Smooth muscle cell (in vitro differentiated cells): ENCODE data around the gene PRSS35.

DNA sequence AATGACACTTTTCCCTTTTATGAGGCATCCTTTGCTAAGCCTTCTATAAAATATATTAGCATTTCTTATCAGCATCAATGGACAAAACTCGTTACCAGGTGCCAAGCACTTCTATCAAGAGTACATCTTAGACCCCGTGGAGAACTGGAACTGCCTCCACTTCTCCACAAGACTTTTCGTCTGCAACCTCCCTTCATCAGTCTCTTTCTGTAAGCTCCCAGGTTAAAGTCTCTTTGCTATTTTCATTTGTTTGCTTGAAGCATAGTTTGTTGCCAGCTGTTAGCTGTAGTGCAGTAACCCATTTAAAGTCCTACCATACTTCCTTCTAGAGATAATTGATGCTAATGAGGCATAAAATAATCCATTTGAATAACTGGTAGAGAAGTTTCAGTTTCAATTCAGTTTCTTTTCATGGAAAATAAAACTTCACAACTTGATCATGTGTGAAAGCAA lies 68.3 kb upstream of the TENT5A start:
- RAMPAGE, long total RNA, result no peak

- RAMPAGE, long total RNA, result no peak
These were observed 139.5 kb upstream of the TENT5A start for GRCh38 chr6:81891903-81892362.

DNA sequence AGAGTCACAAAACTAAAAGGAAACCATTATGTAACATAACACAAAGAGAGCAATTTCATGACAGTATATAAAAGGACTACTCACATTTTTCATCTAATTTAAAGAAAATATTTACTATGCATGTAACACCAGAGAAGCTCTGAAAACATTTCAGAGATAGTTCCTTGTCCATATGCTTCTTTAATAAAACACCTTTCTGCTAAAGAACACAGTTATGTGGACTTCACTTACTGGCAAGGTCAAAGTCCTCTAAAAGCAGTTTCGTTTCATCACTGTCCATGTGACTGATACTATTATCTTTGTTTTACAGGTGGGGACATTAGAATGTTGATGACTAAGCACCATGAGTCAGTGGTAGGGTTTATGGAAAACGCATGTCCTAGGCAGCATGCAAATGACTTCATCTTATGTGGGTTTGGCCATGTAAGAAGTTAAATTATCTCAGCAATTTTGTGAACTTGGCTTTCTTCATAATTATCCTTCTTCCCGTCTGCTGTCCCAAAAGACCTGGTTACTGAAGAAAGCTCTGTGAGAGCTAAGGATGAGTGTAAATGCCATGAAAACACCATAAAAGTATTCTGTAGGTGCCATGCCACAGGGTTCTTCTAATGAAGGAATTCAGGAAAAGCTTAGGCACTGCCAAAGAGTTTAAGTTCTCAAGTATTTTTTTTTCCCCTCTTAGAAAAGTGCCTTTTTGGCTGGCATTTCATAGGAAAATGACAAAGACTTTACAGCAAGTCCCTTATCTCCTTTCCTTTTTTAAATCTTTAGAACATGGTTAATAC lies 185.9 kb upstream of the TENT5A start:
- RAMPAGE, long total RNA, result start-site peak on the plus strand centred at position 480 of the sequence, 39 bp wide, 14 and 23 reads in 2 replicates

DNA sequence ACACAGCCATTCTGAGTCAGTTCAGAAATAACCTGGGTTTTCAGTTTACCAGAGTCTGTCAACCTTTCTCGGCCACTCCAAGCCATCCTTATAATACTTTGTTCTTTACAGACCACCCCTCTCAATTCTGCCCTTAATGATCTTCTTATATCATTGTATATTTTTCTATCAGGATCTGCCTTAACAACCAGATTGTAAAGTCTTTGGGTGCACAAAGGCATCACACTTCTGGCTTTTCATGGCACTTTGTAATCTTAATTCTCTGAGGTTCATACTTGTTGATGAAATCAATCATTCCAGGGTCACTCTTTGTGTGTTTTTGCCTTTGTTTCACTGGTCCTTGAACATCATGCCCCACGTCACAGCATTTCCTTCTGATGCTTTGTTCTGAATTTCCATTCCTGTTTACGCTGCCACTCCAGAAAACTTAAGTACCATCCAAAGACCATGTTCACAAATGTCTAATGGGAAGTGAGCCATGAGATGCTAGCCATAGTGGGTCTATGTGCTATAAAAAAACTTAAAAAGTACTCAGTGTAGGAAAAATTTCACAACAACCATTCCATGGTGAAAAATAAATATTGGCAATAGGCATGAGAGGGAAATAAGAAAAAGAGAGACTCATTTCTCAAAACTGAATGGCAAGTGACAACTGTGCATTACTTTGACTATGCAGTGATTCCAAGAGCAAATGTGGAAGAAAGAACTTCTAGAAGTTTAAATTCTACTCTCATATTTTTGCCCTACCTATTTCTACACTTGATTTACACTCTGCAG lies 232.1 kb downstream of the IBTK start:
- RAMPAGE, long total RNA, result no peak

DNA sequence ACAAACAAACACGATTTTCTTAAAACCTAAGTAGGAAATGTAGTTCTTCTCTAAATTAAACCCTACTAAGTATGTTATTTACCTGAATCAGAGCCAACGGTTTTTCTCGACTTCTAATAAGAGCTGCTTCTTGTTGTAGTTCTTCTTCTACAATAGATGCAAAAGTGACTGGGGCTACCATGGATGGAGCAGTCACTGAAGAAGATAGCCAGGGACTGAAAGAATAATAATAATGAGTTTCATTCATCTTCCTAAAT lies 75.3 kb downstream of the IBTK start:
- RAMPAGE, long total RNA, result no peak

DNA sequence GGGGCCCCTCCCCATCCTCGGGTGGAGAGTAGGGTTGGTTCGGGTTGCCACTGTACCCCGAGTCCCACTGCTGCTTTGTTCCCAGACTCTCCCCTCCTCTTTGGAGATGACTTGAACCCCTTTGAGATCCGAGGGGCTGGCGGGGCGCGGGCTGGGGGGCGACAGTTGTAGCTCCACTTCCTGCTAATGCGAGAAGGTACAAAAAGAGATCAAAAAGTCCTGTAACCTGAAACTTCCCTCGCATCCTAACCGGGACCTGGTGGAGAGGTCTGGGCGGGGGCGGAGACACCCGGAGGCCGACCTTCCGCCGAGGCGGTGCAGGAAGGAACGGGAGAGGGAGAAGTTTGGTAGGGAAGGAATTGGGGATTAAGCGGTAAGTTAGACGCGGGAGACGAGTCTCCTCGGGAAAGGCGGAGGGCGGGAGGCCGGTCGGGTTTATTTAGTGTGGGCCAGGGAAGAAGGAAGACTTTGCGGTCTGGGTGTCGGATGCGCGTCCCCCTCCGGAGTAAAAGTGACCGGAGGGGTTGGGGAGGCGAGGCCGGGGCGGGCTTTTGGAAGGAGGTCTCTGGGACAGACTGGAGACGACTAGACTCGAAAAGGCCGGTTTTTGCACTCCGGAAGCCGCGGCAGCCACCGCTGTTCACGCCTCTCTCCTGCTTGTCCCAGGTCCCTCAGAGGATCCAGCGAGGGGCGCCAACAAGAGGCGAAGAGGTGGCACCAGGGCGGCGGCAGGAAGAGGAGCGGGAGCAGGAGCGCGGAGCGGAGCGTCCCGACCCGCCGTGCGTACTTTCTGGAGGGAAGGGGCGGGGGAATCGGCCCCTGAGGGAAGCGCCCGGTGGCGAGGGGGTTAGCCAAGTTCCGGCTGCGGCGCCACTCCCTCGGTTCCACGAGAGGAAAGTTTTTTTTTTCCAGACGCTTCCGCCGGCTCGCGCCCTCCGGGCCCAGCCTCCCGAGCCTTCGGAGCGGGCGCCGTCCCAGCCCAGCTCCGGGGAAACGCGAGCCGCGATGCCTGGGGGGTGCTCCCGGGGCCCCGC lies 657 bp downstream of the TPBG start:
- RAMPAGE, long total RNA, result no peak

DNA sequence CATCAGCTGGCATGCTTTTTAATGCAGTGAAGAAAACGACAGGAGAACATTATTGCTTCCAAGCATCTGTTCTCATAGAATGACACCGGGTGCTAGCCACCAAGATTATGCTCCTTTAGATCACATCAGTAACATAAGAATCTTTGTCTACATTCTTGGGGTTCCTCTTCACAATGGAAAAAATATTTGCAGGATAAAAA lies 29.0 kb downstream of the RWDD2A start:
- RAMPAGE, long total RNA, result no peak

DNA sequence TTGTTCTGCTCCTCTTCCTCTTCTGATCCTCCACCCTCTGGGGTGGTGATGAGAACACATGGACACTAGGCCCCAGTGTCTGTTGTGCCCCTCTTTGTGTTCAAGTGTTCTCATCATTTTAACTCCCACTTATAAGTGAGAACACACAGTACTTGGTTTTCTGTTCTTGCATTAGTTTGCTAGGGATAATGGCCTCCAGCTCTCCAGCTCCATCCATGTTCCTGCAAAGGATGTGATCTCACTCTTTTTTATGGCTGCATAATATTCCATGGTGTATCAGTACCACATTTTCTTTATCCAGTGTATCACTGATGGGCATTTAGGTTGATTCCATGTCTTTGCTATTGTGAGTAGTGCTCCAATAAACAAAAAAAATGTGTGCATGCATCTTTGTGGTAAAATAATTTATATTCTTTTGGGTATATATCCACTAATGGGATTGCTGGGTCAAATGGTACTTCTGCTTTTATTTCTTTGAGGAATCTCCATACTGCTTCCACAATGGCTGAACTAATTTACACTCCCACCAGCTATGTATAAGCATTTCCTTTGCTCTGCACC lies 67.5 kb downstream of the RWDD2A start:
- RAMPAGE, long total RNA, result no peak

GRCh38 chr6:83291636-83292237 lies 98.6 kb downstream of the RWDD2A start:
- RAMPAGE, long total RNA, result no peak

DNA sequence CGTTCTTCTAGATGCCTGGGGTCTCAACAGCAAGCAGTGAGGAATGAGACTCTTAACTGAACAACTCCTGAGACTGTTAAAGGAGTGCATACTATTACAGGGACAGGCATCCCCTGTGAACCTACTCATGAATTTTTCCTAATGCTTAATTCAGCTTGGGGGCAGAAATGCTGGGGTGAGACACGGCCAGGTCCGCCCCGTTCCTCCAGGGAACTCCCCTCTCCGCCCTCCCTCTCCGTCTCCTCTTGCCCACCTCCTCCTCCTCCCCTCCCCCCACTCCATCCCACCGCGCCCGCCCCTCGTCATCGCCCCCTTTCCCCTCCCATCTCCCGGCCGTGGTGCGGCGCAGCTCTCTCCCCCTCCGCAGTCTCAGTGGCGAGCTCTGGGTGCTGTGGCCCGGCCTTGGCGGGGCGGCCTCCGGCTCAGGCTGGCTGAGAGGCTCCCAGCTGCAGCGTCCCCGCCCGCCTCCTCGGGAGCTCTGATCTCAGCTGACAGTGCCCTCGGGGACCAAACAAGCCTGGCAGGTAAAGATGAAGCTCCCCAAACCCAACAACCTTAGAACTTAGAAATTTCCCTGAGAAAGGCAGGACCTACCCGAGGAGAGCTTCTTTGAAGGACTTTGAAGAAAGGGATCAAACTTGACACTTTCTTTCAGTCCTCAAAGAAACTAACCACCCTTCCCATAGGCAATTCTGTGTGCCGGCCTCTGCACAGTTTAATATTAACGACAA lies at the start of gene PRSS35:
Gene PRSS35, plus strand, starts transcription at position 364 of the 731 bp plus-strand sequence.
- RAMPAGE, long total RNA, result start-site peak on the plus strand centred at position 367 of the sequence, 23 bp wide, 298 and 93 reads in 2 replicates

- RAMPAGE, long total RNA, result no peak
These were observed 899 bp downstream of the RIPPLY2 start for GRCh38 chr6:83853973-83854545.

- RAMPAGE, long total RNA, result no peak
These were observed 138.1 kb downstream of the TBX18 start for GRCh38 chr6:84626302-84626621.

- RAMPAGE, long total RNA, result no peak
These were observed 297.4 kb upstream of the TBX18 start for GRCh38 chr6:85061721-85062177.

DNA sequence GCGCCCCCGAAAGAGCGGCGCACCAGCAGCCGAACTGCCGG lies 287 bp upstream of the NT5E start:
- RAMPAGE, long total RNA, result no peak

- RAMPAGE, long total RNA, result no peak
These were observed 1.4 kb downstream of the NT5E start for GRCh38 chr6:85451411-85451624.

DNA sequence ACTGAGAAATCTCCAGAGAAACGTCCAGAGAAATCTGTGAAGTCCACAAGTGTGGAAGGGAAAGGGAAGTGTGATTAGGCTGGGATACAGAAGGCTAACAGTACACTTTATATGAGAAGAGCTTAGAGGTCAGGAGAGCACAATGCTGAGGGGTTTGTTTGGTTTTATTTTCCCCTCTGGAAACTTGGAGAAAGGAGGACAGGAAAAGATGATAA lies 1.6 kb downstream of the NT5E start:
- RAMPAGE, long total RNA, result no peak

GRCh38 chr6:85485083-85485441 lies 35.2 kb downstream of the NT5E start:
- RAMPAGE, long total RNA, result no peak

DNA sequence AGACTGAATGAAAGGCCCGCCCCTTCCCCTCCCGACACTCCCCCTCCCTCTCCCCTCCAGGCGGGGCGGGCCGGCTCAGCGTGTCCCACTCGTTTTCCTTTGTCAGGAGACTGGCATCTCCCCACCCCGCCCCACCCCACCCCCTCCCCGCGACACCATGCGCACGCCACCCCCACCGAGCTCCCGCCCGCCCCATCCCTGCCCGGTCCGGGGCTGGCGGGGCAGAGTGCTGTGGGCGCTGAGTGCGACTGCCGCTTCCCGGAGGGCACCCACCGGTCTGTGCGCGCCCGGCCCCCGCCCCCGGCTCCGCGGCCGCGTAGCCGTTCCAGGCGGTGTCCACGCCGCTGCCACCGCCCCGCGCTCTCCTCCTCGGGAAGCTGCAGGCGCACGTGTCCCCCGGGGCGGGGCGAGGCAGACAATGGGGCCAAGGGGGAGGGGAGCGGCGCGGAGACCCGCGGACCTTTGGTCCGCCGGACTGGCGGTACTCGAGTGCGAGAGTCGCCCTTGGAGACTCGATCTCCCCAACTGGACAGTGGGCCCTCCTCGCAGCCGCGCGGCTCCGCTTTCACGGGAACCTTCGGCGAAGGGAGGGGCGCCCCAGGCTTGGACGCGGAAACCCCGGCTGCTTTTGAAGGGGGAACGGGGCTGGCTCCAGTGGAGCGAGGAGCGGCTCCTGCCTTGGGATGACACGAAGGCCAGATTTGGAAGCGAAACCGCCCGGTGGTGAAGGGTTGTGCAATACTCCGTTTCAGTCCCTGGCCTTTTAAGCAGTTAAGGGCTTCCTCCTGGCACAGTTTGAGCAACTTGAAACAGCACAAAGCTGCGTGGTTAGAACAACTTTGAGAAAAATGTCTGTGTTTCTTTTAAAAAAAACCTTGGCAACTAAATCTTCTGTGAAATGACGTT lies 1.0 kb upstream of the SYNCRIP start:
- RAMPAGE, long total RNA, result start-site peak on the plus strand centred at position 526 of the sequence, 169 bp wide, 9 and 5 reads in 2 replicates

GRCh38 chr6:85684110-85684648 lies 41.5 kb upstream of the SYNCRIP start:
- RAMPAGE, long total RNA, result no peak

GRCh38 chr6:86026877-86027260 lies 384.2 kb upstream of the SYNCRIP start:
- RAMPAGE, long total RNA, result no peak